Helper T cell (primary cell): Measurements from ENCODE around the genes JOSD1, APOBEC3H and PDGFB.

GRCh38 chr22:38700140-38701232 is at the start of gene JOSD1:
Gene JOSD1 (minus strand): TSS chr22:38700943.
- PRO-cap, 2 experiments, result peak in 2 of 2 experiments; most common plus-strand start chr22:38700404 (in 2); most common minus-strand start chr22:38700667 (in 2)

GRCh38 chr22:38843109-38843966 is 490 bp downstream of the NPTXR start:
- PRO-cap, 2 experiments, result no peak in any of the 2 experiments

- PRO-cap, 2 experiments, result no peak in any of the 2 experiments
Measured at GRCh38 chr22:38864078-38864922, 7.7 kb downstream of the CBX6 start.

DNA sequence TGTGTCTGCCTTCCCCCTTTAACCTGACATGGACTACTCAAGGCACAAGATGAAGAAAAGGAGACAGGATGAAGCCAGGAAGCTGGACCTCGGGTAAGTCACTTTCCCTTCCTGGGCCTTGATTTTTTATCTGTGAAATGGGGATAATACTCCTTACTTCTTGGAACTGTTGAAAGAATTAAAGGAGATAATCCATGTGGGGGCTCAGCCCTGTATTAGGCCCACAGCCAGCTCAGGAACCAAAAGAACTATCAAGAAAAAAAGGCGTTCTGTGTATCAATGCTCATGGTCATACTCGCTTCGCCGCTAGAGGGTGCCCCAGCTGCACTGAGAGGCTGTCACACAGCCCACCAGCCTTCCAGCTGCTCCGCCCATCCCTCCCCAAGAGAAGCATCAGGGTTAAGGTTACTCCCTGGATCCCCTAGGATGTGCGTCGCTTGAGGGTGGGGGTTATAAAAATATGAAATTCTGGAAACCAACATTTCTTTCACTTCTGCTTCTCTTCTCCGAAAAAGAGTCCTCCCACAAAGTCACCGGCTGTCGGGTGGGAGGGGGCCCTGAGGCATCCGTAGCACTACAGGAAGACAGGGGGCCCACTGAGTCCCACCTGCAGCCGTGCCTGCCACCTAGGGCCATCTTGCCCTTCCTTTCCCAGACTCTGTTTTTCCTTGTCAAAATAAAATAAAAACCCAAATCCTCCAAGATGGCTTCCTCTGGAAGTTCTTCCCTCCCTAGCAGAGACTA is 1.7 kb downstream of the CBX6 start:
- PRO-cap, 2 experiments, result no peak in any of the 2 experiments

- PRO-cap, 2 experiments, result no peak in any of the 2 experiments
Measured at GRCh38 chr22:38882326-38882872, 10.4 kb upstream of the CBX6 start.

DNA sequence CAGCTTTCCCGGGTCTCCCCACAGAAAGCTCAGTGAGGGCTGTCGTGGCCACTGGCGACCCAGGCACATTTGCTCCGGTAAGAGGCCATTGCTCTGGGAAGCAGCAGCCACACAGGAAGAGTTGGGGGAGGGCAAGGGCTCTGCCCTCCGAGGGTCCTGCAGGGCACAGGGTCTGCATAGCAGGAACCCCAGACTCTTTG is 8.7 kb downstream of the APOBEC3A start:
- PRO-cap, 2 experiments, result no peak in any of the 2 experiments

GRCh38 chr22:39097011-39097645 is at the start of gene APOBEC3H:
Gene APOBEC3H (plus strand): TSS chr22:39097244.
- PRO-cap, 2 experiments, result no peak in any of the 2 experiments

GRCh38 chr22:39099474-39099923 is 2.5 kb downstream of the APOBEC3H start:
- PRO-cap, 2 experiments, result peak in 2 of 2 experiments; most common plus-strand start chr22:39099697 (in 1); most common minus-strand start chr22:39099562 (in 1)

DNA sequence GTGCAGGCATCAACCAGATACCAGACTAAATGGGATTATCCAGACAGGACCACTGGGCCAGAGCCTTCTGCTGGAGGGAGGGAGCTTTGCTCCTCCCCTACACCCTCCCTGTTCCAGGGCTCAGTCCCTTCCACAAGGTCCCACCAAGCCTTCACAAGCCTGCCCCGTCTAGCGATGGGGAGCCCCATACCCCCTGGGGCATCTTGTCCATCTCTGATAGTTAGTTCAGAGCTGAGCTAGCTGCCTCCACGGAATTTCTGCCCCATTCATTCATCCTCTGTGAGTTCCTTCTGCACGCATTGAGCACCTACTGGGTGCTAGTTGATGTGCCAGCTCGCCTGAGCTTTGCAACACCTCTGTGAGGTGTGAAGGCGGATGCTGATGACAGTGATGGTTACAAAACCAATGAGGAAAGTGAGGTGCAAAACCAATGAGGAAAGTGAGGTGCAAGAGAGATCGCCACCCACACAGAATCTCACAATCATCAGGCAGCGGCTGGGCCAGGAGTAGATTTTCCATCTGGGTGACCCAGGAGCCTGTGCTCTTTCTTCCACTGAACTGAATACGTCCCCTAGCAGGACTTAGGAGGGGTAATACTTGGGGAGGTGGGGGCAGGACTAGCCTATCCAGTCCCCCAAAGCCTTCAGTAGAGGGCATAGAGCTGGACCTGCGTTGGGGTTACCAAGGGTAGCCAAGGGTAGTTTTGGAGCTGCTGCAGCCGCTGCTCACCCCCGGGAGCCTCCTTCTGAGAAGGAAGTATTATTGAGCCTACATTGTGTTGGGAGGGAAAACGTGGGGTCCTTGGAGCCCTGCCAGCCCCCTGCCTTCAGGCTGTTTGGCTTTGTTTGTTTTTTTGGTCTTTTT is 21.5 kb upstream of the CBX7 start:
- PRO-cap, 2 experiments, result peak in 2 of 2 experiments; most common plus-strand start position 478 of the sequence (in 2); most common minus-strand start position 312 of the sequence (in 2)

- PRO-cap, 2 experiments, result no peak in any of the 2 experiments
Measured at GRCh38 chr22:39229859-39230896, 14.6 kb downstream of the PDGFB start.

DNA sequence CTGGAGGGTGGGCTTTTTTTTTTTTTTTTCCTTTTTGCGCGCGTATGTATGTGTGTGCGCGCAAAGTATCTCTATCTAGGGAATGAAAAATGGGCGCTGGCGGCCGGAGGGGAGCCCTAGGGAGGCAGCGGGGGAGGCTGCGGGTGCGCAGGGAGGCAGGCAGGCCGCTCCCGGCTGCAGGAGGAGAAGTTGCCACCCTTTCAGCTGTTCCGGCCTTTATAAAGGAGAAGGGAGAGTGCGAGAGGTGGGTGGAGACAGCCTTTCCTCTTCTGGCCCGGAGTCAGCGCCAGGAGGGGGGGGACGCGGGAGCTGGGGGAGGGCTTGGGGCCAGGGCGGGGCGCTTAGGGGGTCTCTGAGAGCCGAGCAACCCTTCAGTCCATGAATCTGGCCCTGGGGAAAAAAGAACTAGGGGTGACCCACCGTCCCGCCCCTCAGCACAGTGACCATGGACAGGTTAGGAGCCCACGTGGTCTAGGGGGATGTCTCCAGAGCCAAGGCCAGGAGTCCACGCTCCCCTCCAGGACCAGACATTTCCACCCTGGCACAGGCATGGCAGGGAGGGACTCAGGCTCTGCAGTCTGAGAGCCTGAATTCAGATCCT is at the start of gene PDGFB:
TSS of gene PDGFB (minus strand) at position 194 of the 601 bp plus-strand sequence.
- PRO-cap, 2 experiments, result no peak in any of the 2 experiments

DNA sequence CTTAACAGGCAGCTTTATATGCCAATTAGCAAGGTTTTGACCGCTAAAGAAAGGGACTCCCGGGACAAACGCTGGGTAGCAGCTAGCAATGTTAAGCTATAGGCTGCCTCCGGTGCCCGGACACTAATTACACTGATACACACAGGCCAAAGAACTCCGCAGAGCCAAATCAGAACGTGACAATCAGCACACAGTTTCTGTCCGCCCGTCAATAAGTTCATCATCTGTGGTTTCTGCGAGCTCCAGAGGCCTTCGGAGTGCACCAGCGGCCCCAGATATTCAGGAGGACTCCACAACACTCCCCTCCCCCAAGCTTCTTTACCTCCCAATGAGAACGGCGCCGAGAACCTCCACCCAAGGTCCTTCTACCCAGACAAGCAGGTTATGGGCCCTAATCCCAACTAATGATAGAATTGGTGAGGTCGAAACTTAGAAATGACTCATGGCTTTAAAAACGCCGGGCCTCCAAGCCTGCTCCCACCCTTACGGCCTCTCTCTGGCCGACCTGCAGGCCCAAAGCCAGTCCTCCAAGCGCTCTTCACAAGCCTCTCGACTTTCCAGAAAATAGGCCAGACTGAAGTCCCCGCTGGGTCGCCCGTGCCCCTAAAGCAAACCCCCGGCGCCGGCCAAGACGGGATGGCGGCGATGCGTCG is 412 bp downstream of the RPL3 start:
- PRO-cap, 2 experiments, result peak in 1 of 2 experiments; most common plus-strand start position 252 of the sequence (in 1); most common minus-strand start position 229 of the sequence (in 1)

DNA sequence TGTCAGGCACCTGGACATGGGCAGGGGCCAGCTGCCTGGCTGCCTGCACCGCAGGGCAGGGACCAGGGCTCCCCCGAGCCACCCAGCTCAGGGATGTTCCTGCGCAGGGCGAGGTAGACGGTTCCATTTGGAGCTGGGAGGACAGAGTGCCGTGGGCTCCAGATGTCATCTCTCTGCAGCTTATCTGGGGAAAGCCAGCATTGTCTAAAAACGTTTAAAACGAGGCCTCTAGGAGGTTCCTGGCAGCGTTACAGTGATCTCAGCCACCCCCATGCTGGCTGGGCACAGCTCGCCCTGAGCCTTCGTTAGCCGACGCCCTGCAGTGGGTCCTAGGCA is 13.9 kb downstream of the SYNGR1 start:
- PRO-cap, 2 experiments, result no peak in any of the 2 experiments

DNA sequence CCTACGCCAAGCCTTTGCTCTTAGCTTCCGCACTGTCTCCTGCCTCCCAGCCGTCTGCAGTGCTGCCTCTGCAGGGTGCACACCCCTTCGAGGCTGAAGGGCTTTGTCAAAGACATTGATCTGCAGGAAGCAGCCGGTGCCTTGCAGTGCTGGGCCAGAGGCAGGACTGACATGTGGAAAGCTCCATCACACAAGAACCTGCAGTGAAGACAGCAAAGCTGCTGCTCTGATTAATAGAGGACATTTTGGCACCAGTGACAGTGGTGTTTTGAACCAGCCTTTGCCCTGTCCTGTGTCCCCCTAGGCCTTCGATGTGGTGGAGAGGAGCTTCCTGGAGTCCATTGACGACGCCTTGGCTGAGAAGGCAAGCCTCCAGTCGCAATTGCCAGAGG is 16.9 kb downstream of the TAB1 start:
- PRO-cap, 2 experiments, result peak in 2 of 2 experiments; most common plus-strand start position 136 of the sequence (in 1); most common minus-strand start position 56 of the sequence (in 2)

DNA sequence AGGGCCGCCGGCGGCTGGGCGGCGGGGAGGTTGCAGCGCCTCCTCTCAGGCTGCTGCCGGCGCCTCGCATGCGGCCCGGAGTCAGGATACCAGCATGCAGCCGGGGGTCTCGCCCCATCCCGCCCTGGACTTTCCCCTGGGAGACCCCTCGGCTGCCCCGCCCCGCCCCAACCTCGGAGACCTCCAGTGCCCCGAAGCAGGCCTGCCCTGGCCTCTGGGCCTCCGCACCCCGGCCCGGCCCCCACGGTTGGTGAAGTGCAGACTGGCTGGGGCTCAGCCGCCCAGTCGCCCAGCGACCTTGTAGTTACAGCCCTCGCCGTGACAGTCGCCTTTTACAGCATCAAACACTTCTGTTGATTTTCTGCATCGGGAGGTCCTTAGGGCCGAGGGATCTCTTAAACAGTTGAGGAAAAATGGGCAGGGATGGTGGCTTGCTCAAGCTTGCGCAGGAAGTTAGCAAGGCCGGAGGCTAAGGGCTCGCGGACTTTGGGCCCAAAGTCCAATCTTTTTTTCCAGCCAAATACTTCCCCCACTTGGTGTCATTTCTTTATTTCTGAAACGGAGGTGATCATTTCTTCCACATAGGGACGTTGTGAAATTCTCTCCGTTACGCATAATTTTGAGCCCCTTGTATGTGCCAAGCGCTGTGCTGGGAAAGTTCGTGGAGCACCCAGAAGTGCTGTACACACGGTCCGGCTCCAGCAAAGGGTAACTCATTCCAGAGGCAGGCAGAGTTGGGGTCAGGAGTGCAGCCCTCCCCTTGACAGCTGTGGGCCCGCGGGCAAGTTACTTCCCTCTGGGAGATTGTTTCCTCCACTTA is 577 bp downstream of the MIEF1 start:
- PRO-cap, 2 experiments, result no peak in any of the 2 experiments

DNA sequence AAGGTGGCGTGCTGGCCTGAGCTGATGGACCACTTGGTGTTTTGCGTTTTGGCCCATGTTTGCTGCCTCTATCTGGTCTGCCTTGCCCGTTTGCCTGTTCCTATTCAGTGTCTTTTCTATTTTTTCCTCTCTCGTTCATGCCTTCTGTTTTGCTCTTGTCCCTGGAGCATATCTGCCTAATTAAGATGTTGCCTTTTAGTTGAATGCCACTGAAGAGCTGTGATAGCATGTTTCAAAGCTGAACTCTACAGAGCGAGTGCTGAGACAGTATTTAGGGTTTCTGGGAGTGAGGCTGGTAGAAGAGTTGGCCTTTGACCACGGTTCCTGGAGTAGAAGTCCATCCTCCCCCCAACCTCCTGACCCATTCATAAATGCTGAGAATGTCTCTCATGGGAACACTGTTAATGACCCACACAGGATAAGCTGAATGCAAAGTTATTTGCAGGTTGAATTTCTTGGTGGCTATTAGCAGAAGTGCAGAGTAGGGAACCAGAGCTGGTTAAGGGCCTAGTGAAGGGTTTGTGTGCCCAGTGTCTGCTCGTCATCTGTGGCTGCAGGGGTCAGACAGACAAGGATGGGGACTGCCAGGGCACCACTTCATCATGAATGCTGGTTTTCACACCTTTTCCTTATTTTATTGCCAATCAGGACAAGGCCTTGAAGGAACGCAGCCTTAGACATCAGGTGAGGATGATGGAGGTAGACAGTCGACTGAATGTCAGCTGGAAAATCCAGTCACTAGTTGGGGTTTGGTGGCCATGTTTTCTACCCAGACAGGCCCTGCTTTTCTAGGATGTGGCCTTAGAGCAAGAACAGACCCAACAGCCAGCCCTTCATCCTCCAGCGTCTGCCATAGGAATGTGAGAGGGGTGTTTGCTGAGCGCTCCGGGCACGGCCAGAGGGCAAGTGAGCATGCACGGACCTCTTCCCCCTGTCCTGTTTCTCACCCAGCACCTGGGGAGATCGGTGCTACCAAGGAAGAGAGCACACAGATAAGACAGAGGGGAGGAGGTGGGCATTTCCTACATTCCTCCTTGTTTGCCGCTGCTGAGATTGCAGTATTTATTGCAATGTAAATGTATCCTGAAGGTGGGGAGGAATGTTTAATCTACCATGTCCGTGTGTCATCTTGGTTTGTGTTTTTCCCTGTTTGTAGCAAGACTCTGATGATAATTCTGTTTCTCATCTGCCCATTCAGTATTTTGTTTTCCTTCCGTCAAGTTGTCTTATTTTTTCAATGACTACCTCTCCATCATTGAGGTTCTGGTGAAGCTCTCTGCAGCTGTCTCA is 5.3 kb upstream of the ATF4 start:
- PRO-cap, 2 experiments, result no peak in any of the 2 experiments

- PRO-cap, 2 experiments, result peak in 2 of 2 experiments; most common plus-strand start chr22:39521031 (in 1); most common minus-strand start chr22:39521041 (in 2)
Measured at GRCh38 chr22:39520936-39521393, 603 bp downstream of the ATF4 start.

DNA sequence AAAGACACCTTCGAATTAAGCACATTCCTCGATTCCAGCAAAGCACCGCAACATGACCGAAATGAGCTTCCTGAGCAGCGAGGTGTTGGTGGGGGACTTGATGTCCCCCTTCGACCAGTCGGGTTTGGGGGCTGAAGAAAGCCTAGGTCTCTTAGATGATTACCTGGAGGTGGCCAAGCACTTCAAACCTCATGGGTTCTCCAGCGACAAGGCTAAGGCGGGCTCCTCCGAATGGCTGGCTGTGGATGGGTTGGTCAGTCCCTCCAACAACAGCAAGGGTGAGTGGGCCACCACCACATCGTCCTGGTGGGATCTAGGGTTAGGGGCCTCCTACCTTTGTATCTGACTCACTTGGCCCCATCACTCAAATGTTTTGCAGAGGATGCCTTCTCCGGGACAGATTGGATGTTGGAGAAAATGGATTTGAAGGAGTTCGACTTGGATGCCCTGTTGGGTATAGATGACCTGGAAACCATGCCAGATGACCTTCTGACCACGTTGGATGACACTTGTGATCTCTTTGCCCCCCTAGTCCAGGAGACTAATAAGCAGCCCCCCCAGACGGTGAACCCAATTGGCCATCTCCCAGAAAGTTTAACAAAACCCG is 1.1 kb downstream of the ATF4 start:
- PRO-cap, 2 experiments, result peak in 1 of 2 experiments; most common plus-strand start position 371 of the sequence (in 1)

DNA sequence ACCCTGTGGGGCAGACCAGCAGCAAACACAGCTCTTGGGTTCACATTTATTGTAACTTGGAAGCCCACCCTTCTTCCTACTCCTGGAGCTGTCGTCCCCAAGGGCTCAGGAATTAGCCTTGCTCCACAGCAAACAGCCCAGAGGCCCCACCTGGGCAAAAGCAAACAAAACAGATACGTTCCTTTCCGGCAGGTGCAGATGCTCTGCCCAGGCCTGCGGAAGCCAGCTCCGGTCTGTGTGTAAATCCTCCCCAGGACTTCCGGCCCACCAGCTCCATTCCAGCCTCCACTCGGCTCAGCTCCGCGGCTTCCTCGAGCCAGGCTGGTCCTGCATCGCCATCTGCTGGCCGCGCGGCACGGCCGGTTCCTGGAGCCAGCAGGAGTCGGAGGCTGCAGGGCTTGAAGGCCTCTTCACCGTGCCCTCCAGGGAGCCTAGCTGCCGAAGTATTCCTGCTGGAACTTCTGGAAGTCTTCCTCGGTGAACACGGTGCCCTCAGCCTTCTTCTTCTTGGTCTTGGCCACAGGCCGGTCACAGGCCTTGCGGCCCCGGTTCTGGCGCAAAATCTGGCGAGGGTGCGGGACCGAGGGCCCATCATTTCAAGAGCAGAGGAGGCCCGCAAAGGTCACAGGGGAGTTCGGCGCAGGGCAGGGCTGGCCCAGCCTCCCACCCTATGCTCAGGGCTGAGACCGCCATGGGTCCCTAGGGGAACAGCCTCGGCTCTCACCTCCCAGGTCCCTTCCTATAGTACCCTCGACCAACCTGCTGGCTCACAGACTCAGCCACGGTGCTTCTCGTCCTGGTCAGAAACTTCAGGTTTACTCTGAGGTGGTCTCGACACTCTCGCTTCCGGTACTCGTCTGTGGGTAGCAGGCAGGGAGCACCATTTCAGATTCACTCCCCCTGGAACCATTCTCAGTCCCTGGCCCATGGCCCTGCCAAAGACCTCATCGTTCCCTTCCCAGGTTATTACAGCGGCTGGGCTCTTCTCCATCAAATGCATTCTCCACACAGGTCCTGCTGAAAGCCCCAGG is 3.2 kb downstream of the RPS19BP1 start:
- PRO-cap, 2 experiments, result no peak in any of the 2 experiments

- PRO-cap, 2 experiments, result no peak in any of the 2 experiments
Measured at GRCh38 chr22:39559511-39560047, 11.0 kb upstream of the CACNA1I start.